ENCODE results near the genes TRH and PIK3R4.

- PRO-cap = no peak
Observed at GRCh38 chr3:128350048-128350464, 116.6 kb downstream of the DNAJB8 start.

DNA sequence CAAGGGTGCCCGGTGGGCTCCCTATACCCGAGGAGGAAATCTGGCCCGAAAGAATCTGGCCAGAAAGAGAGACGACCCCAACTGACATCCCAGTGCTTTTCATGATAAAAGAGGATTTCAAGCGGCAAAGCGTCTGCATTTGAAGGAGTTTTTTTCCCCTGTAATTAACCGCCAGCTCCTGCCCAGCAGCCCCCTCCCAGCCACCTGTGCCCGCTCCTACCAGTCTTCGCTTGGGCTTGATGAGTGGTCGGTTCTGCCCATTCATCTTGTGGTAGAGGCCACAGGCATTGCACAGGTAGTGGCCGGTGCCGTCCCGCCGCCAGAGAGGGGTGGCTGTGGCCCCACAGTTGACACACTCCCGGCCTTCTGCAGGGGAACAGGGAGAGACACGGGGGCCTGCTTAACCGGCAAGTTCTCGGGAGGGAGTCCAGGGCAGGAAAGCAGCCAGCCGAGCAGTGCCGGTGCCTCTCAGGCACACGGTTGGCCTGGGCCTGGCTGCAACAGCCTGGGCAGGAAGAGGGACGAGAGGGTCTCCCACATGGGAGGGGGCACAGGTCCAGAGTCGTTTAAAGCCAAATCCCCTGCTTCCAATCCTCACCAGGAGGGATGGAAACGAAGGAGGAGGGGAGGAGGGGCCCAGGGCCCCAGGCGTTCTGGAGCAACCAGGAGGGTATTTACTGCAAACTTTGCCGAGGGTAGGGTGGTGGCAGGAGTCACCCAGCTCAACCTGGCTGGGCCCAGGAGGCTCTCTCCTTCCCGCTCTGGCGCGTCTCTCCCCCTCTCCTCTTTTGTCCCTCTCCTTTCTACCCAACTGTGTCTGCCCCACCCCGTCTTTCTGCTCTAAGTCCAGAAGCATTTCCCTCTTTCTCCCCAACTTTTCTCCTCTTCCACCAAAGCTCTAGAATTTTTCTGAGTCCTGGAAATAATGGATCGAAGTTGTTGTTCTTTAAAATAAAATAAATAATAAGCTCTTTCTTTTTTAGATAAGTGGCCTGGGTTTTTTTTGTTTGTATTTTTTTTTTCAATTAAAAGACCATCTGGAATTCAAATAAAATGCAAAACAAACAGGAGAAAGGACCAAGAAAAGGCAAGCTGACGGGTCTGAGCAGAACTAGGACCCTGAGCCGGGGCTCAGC is 9.0 kb downstream of the GATA2 start:
- PRO-cap = unidirectional peak, minus-strand start at position 775 of the sequence

GRCh38 chr3:128880442-128881276 is 1.2 kb downstream of the ACAD9 start:
- PRO-cap = no peak

DNA sequence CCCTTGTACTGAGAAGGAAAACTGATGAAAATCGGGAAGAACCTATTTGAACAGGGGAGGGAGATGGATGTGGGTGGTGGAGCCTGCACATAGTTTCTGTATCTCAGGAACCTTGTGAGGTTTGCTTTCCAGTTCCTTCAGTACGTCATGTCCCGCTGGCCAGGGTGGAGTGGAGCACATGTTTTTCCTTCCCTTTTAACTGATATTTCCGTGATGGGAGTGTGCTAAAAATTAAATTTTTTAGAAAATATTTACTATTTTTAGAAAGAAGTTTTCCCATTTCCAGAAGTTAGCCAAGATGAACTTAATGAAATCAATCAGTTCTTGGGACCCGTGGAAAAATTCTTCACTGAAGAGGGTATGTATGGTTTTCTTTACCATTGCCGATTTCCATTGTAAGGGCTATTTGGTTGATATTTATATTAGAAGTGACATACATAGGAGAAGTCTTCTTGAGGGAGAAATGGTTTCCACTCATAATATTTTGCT is 5.0 kb downstream of the ACAD9 start:
- PRO-cap = no peak

- PRO-cap = no peak
Observed at GRCh38 chr3:129123291-129123872, 1.8 kb upstream of the RAB43 start.

DNA sequence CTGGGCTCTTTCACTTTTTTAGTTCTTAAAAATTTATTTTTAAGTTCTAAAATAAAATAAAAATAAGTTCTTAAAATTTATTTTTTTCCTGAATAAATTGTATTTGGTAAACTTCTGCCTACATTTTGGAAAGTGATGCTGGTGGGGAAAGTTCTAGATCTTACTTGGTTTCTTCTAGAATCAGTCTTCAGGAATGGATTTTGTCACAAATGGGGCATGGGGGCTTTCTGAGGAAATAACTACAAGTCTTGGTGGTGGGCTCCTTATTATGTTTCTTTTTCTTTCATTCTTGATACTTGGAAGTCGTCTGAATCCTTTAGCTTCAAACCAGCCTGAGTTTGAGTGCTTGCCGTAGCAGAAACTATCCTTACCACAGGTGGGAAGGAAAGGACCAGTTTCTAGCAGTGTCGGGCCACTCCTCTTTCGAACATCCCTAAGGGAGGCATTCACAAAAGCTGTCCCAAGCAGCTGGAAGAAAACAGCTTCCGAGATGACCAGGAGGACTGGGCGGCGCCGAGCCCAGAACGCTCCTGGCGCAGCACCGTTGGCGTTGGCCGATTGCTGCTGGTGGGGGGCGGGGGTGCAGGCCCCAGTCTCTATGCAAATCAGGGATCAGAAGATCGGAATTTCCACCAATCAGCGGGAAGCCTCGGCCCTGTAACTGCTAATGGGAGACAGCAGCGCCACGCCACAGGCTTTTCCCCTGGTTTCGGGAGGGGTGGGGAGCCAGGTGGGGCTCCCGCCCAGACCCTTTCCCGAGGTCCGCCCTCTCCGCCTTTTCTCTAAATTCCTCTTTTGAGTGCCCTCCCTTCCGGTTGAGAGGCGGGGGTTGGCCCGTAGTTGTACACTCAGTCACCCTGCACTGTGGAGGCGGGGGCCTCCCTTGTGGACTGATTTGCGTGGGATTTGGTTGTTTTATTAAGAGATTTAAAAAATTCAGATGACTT is 10.6 kb downstream of the H1-10 start:
- PRO-cap = bidirectional peak, plus-strand start at position 658 of the sequence, minus-strand start at position 532 of the sequence; unidirectional peak, minus-strand start at position 784 of the sequence; bidirectional peak, plus-strand start at position 814 of the sequence, minus-strand start at position 784 of the sequence

DNA sequence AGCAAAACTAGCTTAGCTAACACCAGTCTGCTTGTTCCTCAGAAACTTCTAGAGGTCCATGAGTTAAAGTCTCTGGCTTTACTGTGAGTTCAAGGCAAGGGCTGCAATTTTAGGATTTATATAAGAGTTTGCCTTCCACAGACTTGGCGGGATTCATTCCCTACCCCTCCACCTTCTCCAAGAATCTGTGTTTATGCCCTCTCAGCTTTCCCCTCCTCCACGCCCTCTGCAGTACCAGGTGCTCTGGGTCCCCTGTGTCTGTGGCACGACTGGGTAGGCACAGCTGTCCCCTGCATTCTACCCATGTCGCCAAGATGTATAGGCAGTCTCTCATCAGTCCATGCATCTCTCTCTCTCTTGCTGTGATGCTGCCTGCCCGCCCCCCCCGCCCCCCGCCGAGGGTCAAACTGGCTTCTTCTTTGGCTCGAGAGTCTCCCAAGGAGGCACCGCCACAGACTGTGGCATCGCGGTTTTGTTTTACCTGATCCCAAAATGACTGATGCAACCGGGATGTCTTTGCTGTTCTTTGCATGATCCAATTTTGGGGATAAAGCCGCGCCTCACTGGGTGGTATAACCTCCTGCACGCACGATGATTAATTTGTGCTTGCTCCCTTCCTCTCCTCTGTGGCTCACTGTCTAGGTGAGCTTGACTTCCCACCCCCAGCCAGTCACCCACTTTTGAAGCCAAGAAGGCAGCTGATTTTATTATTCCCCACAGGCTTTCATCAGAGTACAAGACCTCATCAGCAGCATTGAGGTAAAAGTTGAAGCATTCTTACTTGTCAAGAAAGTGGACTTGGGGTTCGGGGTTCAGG is 43.7 kb downstream of the EFCAB12 start:
- PRO-cap = no peak

- PRO-cap = no peak
Observed at GRCh38 chr3:129397885-129398883, 30.3 kb downstream of the EFCAB12 start.

DNA sequence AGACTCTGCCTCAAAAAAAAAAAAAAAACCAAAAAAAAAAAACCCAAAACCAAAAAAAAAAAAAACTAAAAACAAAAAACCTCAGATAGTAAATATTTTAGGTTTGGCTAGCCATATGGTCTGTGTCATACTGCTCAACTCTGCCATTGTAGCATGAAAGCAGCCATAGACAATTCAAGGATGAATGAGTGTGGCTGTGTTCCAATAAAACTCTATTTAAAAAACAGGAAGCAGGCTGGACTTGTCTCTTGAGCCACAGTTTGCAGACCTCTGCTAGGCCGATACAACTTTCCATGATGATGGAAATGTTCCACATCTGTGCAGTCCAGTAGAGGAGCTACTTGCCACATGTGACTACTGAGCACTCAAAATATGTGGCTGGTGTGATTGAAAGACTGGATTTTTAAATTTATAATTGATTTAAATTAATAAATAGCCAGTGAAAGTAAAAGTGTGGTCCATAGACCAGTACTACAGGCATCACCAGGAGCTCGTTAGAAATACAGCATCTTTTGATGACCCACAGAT is 11.1 kb downstream of the EFCAB12 start:
- PRO-cap = no peak

GRCh38 chr3:129438583-129439137 is 1.1 kb downstream of the MBD4 start:
- PRO-cap = no peak

DNA sequence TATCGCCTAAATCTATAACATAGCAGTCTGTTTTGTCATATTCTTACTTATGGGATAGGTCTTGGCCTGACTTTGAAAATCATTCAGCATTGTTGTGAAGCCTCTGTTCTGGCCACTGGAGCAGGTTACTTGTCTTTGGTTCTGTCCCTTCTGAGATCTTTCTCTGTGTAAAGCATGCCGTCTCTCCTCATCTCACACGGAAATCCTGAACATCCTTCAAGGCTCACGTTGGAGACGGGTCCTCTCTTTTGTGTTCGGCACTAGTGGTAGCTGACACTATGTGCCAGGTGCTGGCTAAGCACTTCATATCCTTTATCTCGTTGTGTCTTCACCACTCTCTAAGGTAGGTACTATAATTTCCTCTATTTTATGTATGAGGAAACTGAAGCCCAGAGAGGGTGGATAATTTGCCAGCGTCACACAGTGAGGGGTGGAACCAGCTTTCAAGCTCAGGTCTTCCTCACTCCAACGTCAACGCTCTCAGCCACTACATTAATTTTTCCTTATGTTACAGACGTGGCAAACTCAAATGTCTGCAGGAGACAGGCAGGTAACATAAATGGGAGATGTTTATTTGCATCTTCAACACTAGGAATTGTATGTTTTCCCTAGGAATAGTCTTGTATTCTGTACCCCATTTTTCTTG is 1.2 kb downstream of the IFT122 start:
- PRO-cap = no peak

GRCh38 chr3:129553627-129554256 is 10.8 kb downstream of the H1-8 start:
- PRO-cap = no peak

- PRO-cap = no peak
Observed at GRCh38 chr3:129593485-129594297, 12.8 kb downstream of the PLXND1 start.

GRCh38 chr3:129611748-129612667 is 5.5 kb upstream of the PLXND1 start:
- PRO-cap = no peak

DNA sequence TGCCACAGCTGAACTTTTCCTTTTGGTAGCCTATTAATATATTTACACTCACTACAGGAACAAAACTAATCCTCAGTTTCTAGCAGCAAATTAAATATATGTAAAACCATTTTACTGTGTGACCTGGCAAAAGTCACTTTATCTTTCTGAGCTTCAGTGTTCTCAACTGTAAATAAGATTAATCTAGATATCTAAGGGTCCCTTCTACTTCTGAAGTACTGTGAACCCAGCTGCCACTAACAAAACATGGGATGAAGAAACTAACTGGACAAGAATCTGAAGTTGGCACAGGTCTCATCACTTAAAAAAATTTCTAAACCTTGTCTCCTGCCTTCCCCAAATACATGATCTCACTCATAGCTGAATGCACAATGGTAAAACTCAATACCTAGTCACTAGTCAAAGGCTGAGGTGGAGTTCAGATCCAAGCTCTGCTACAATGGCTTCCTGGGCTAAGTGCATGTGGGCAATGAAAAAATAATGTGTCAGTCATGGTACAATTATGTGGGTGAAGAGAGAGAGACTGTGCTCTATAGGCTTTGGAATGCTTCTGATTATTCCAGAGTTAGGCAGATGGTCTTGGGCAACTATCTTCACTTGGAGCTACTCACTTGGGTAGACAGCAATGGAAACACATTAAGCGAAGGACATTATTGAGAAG is 58.4 kb upstream of the PLXND1 start:
- PRO-cap = no peak

DNA sequence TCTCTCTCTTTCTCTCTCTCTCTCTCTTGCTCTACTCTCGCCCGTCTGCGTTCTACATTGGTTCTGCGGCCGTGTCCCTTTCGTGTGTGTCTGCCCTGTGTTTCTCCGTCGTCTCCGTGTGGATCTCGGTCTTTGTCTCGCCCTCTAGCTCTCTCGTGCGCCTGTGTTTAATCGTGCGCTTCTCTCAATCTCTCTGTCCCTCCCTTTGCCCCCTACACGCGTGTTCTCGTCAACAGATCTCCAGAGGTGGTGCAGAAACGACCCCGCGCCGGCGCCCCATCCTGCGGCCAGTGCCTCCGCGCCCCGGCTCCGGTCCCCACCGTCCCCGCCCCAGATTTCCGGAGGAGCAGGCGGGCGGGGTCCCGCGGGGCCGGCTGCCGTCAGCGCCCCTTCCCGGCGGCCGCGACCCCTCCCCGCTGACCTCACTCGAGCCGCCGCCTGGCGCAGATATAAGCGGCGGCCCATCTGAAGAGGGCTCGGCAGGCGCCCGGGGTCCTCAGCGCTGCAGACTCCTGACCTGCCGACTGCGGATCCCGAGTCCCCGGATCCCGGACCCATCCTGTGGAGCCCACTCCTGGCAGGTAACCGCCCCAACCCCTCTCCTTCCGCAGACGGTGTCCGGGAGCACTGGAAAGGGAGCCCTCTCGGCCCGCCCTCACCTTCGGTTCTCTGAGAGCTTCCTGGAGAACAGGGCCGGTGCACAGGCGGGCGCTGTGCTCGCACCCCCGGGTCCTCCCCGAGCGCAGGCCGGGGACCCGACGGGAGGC is at the start of gene TRH:
TSS of gene TRH (plus strand) at position 478 of the 767 bp plus-strand sequence.
- PRO-cap = no peak

- PRO-cap = no peak
Observed at GRCh38 chr3:130705511-130705899, 41.1 kb downstream of the PIK3R4 start.

DNA sequence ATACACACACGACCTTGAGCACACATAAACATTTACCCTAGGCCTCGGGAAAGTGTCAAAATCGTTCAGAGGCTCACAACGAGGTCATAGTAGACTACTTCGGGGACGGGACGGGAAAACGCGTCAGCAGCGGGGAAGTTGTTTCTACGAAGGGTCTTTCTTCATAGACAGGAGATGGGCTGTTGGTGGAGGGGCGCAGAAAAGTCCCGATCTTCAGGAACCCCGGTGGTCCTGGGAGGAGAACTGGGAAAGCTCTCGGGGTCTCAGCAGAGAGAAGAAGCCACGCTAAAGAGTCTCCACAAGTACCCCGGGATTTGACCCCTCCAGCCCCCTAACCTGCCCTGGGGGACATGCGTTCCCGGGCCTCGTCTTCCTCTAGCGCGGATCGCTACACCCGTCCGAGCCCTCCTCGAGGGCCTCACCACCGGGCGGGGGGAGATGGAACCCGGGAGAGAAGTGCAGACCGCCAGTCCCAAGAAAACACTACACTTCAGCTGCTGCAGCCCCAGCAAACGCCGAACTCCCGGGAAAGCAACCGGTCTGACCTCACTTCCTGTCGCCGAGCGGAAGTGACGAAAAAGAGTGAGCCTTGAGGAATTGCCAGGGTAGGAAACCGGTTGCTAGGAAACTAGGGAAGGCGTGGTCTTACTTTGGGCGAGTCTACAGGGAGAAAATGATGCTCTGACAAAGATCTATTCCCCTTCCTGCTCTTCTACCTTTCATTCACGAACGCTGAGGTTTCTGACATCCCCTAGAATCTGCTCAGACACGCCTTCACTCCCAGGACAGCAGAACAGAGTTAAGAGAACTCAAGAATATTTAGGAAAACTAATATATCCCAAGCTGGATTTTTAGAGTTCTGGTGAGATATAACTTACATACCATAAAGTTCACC is at the start of gene PIK3R4:
TSS of gene PIK3R4 (minus strand) at position 548 of the 895 bp plus-strand sequence.
- PRO-cap = bidirectional peak, plus-strand start at position 648 of the sequence, minus-strand start at position 525 of the sequence

GRCh38 chr3:130814040-130814404 is 67.4 kb upstream of the PIK3R4 start:
- PRO-cap = no peak

DNA sequence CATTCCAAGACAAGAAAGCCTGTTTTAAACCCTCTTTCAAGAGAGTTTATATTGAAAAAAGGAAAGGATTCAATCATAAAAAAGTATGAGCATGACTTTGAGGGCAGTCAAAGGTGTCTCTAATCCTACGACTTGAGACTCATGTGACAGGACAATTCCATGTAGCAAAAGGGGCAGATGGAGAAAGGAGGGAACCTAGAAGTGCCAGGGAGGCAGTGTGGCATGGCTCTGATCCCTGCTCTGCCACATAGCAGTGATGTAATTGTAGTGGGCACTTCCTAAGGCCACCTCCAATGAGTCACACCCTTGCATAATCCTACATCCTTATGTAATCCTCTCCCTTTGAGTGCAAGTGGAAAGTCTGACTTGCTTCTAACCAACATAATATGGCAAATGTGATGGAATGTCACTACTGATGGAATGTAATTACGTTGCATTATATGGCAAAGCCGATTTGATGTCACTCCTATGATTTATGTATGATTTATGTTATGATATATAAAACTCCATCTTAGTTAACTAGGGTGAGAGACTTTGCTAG is 73.0 kb upstream of the ATP2C1 start:
- PRO-cap = no peak

Data from trachea (tissue), 1 donor.